Lower leg skin (tissue), 2 donors: ENCODE measurements around a stretch of chr2.

GRCh38 chr2:42562337-42563046, 5.9 kb upstream of the MTA3 start:
- PRO-cap, result no peak
- RAMPAGE, long total RNA, 2 experiments, result no peak in any of the 2 experiments

DNA sequence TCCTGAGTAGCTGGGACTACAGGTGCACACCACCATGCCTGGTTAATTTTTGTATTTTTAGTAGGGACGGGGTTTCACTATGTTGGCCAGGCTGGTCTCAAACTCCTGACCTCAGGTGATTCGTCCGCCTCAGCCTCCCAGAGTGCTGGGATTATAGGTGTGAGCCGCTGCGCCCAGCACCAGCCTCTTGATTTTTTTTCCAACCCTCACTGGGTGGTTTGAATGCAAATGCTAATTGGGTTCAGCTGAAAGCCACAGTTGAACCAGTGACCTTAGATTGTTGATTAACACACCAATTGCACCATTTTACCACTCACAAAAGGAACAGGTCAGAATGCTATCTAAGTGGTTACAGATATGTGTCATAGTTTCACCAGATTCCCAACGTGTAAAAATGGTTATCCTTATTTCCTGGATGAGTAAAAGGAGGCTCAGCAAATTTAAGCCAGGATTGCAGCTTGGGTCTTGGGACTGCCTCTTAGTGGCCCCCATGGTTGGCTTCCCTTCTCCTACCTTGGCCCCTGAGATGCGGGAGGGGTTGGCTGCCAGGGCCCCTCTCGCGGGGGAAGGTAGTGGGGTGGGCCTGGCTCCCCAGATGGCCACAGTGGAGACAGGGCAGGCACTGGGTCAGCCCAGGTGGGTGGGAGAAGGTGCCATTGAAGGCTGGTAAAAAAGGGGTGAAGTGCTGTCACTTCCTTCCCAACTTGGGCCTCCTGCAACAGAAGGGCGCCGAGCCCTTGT, 164.8 kb upstream of the HAAO start:
- PRO-cap, result no peak
- RAMPAGE, long total RNA, 2 experiments, result no peak in any of the 2 experiments

GRCh38 chr2:43018034-43018658, 208.3 kb downstream of the ZFP36L2 start:
- PRO-cap, result unidirectional peak, plus-strand start at chr2:43018485
- RAMPAGE, long total RNA, 2 experiments, result no peak in any of the 2 experiments

GRCh38 chr2:43100732-43101712, 125.4 kb downstream of the ZFP36L2 start:
- PRO-cap, result bidirectional peak, plus-strand start at chr2:43101094, minus-strand start at chr2:43100936
- RAMPAGE, long total RNA, 2 experiments, result no peak in any of the 2 experiments

DNA sequence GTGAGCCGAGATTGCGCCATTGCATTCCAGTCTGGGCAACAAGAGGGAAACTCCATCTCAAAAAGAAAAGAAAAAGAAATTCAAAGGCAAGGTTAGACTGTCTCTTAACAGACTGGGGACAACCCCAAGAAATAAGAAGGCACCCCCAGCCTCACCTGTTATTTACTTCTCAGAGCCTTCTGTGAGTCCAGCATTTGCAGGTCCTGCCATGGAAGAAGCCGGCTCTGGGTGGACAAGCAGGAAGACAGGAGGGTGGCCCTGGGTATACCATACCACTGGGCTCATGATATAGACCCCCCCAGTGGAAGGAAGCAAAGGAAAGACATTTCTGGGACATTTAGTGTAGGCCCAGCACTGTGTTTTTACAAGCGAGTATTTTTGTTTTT, 52.5 kb downstream of the ZFP36L2 start:
- PRO-cap, result no peak
- RAMPAGE, long total RNA, 2 experiments, result no peak in any of the 2 experiments

- PRO-cap, result no peak
- RAMPAGE, long total RNA, 2 experiments, result no peak in any of the 2 experiments
Measured at GRCh38 chr2:43193623-43194010, 32.8 kb downstream of the ZFP36L2 start.

- PRO-cap, result no peak
- RAMPAGE, long total RNA, 2 experiments, result no peak in any of the 2 experiments
Measured at GRCh38 chr2:43194046-43194773, 32.2 kb downstream of the ZFP36L2 start.

DNA sequence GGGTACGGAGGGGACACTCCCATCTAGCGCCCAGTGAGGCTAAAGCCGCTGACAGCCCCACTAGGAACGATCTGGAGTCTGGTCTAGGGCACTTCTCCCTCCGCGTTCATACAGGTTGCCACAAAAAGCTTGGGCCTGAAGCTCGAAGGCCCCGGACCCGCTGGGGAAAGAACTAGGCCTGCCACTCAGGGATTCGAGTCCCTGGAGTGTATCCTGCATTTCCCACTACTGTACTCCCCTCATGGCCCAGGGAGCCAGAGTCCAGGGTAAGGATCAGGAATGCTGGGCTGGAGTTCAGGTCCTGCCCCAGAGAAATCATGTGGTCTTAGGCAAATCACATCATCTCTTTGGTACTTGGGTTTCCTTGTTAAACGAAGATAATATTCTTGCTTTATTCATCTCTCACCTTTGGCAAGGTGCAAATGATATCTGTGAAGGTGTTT, 1.4 kb upstream of the ZFP36L2 start:
- PRO-cap, result bidirectional peak, plus-strand start at position 63 of the sequence, minus-strand start outside the sequence
- RAMPAGE, long total RNA, 2 experiments, result no peak in any of the 2 experiments

DNA sequence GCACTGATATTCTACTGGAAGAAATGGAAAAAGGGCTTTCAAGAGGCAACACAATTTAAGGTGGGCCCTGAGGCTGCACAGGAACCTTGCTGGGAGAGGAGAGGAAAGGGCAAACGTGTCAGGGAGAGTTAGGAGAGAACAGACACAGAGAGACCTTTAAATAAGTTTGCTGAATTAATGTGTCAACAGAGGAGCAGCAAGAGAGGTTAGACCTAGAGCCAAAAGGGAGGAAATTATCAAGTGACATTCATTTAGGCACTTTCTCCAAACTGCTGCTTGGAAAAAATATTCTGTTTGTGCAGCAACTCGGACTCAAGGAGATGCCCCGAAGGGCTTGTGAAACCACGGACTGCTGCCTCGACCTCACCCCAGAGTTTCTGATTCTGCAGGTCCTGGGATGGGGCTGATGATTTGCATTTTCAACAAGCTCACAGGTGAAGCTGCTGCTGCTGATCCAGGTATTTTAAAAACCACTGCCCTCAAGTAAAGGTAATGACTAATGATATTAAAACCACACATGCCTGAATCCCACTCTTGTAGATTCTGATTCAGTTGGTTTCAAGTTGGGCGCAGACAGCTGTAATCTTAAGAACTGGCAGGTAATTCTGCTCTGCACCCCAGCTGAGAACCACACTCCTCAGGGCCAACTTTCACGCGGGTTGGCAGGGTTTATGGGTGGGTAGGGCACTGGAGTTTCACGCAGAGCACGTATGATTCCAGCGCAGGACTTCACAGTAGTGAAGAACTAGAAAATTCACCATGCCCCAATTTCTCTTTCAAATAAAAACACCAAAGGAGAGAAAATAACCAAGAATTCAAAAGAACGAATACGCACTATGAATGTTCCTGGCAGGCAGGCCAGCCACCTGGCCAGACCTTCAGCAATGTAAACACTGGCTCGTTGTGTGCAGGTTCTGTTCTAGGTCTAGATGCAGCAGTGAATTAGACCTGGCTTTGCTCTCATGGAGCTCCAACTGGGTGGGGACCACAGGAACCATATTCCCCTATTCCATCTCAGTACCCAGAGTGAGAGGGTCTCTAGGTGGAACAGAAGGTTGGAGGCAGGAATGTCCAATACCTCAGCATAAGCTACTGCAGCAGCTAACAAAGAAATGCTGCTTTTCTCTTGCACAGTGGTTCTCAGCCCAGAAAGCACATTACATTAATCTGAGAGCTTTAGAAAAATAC, 74.5 kb upstream of the ZFP36L2 start:
- PRO-cap, result unidirectional peak, plus-strand start at position 318 of the sequence
- RAMPAGE, long total RNA, 2 experiments, result no peak in any of the 2 experiments

GRCh38 chr2:43331341-43331927, 105.0 kb upstream of the ZFP36L2 start:
- PRO-cap, result no peak
- RAMPAGE, long total RNA, 2 experiments, result no peak in any of the 2 experiments

DNA sequence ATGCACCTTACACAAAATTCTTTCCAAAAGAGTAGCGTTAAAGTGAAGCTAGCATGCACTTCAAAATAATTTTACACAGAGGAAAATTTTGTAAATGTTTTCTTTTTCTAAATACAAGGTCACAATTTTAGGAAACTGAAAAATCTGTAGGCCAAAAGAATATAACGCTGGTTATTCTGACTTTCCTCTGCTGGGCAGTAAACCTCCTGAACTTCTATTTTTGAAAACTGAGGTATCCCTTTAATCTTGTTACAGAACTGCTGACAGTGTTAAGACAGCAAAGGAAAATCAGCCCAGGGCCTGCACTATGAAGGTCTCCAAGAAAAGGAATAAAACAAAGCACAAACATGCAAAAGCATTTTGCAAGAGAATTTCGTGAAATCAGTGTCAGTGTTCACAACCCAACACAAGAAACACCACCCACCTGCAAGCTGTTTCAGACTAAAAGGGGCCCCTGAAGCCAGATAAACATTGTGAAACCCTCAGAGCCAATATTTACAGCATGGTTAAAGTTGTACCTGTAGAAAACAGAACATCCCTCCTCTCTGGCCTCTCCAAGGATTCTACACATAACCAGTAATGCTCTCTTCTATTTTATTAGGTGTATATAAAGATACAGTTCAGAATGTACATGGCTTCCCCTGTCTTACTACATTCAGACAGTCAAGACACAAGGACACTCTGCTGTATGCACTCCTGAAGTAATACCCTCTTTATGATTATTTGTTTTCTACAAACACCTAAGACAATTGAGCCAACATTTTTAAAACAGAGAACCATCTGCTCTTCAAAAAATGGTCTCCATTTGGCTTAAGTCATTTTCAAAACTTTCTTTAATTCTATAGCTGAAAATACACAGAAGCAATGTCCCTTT, 149.4 kb upstream of the ZFP36L2 start:
- PRO-cap, result no peak
- RAMPAGE, long total RNA, 2 experiments, result no peak in any of the 2 experiments

DNA sequence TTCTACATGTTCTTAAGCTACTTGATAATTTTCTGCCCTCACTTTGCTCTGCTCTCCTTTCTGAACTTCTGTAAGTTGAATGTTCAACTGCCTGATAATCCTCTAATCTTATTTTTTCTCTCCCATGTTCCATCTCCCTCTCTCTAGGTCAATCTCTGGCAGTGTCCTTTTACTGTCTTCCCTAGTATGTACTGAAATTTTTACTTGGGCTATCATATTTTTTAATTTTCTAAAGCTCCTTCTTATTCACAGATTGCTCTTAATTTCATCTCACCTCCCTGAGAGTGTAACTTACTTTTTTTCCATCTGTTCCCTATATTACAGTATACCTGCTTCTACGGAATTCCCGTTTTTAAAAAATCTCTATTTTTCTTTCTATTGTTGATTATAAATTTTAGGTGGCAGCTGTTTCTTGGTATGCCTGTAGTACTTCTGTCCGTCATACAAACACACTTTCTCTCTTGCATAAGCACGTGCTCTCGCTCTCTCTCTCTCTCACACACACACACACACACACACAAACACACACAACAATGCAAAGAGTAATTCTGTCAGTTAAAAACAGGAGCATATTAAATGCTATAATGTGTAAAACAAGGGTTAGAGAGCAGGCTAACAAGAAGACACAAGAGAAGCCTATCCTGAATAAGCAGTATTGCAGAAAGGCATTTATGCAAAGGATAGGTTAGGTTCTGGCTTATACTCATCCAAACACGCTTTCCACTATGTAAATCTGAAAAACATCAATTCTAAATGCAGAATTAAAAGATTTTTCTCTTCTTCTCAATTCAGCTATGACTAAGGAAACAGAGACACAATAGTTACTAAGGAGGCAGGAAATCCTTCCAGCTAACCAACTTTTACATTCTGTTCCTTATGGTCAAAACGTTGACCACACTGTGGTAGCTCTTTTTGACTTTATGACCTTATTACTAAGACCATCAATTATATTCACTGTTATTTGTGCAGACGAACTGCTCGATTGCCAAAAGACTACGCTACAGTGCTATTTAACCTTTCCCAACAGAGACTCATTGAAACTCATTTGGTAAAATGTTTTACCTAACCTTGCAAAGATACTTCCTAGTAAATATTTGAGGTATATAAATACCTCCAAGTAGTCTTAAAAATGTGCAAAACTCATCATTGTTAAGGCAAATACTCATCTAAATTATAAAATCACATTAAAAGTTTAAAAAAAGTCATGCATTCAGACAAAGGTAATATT, 140.4 kb downstream of the THADA start:
- PRO-cap, result no peak
- RAMPAGE, long total RNA, 2 experiments, result no peak in any of the 2 experiments

DNA sequence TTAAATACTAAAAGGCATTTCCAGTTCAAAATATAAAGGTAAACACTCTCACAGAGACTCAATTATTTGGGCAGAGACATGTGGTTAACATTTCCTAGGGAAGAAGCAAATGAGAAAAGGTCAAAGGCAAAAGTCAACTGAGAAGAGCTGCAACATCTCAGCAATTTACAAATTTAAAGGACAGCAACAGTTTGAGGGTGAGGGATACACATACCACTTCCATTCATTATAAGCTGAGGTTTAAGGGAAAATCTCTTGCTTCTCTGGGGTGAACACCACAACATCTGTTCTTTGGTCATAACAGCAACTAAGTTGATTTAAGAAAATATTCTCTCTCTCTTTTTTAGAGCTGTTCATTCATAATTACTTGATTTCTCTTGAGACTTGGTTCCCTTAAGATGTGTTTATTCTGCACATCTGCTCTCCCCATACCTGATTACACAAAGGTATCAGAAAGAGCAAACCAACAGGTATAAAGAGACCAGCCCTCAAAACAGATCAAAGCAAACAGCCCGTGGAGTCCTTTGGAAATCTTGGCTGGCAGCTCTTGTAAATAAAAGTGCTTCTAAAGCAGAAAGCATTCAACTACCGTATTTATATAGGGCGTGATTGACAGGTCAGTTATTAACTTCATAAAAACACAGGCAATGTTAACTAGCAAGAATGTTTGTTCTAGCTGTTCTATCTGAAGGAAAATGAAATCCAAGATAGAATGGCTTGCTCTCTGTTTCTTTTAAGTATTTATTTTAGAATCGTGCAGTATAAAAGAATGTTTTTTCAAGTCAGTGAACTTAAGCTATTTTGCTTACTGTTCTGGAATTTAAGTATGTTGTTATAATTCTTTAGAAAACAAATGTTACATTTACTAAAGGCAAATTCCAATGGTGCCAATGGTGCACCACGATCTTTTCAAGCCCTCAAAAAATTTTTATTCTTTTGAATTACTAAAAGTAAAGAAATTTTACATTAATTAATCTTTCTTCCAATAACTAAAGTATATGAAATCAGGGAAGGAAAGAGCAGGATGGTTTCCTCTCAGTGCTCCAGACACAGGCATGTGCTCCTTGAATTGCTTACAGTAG, 132.7 kb downstream of the THADA start:
- PRO-cap, result no peak
- RAMPAGE, long total RNA, 2 experiments, result no peak in any of the 2 experiments

DNA sequence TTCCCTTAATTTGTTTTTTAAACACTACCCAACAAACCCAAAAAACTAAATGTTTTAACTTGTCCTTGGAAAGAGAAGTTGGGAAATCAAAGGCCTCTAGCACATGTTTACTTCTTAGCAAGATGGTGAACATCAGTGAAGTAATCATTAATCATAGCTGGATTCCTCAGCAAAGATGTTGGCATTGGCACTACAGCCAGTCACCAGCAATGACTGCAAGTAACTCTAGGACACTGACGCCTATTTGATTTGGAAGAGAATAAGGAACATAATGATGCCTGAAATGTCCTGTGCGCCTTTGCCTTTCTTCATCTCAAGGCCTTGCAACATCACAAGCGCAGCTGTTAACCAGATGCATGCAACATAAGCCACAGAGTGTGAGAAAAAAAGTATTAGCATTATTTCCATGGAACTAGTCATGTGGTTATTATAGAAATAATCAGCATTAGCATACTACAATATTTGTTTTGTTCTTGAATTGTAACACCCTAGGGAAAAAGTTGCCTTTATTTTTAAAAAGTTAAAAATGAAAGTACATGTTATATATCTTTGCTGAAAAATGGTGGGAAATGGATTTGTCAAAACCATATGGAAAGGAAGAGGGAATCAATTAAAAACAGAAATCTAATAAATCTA, 55.7 kb downstream of the THADA start:
- PRO-cap, result unidirectional peak, minus-strand start at position 235 of the sequence
- RAMPAGE, long total RNA, 2 experiments, result no peak in any of the 2 experiments

GRCh38 chr2:43819407-43820000, 19.1 kb downstream of the ABCG5 start:
- PRO-cap, result no peak
- RAMPAGE, long total RNA, 2 experiments, result no peak in any of the 2 experiments

DNA sequence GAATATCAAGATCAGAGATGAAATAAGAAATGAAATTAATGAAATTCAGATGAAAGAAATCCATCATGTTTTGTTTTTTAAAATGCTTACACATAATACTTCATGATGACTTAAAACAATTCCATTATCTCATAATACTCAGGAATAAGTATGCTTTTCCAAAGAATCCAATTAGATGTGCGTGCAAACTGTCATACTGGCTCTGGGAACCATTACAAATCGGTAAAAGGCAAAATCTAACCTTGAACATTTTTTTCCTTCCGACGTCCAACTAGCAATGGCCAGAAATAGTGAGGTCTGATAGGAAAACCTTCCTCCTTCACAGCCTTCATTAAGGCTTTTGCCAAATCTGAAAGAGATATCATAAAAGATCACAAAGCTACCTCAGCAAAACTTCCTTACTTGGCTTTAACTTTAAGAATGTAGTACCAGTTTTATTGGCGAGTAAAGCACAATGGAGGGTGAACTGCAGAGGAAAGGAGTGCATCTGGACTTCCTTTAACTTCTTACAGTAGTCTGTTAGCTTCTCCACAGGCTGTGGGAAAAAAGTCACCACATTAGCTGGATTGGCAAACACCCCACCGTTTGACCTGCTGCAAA, 22.3 kb downstream of the LRPPRC start:
- PRO-cap, result no peak
- RAMPAGE, long total RNA, 2 experiments, result no peak in any of the 2 experiments

DNA sequence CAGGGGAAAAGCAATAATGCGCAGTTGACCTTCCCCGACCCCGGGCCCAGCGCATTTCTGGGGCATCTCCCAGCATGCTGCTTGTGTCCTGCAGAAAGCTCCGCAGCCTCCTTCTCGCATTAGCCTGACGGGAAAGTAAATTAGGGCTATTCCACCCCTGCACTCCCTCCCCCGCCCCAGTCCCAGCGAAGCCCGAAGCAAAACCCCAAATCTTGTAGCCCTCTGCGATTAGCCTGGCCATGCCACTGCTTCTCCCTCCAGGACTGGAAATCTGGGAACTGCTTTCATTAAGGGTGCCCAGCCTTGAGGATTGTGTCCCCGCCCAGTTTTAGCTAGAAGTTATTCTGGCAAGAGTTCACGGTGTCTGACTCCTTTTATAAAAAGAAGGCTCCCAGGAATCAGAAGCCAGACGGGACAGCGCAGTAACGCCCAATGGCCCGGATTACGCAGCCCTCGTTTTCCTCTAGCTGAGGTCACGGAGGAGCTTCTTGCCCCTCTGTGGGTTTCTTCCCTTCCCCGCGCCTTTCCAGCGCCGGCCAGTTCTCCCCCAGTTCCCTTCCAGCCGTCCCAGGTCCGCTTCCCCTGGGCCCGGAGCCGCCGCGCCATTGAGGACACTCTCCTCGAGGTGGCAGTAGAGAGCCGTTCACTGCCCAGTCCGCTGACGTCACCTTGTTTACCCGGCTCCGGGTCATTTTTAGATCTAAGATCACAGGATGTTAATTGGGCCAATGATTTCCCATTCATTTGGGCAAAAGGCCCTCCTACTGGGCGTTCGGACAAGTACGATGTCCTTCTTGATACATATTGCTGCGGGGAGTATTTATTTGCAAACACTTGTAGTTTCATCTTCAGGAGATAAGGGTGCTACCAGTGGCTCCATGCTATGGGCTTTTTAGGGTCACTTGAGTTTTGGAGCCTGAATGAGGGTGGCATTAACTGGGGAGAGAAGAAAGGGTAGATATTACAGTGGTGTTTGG, 81.6 kb upstream of the PPM1B start:
- PRO-cap, result bidirectional peak, plus-strand start at position 408 of the sequence, minus-strand start at position 265 of the sequence; bidirectional peak, plus-strand start at position 804 of the sequence, minus-strand start at position 607 of the sequence
- RAMPAGE, long total RNA, 2 experiments, result no peak in any of the 2 experiments

GRCh38 chr2:44201028-44202230, 32.8 kb downstream of the PPM1B start:
- PRO-cap, result no peak
- RAMPAGE, long total RNA, 2 experiments, result start-site peak on the plus strand in 1 of 2 experiments, at chr2:44201260-44201272 at its widest, 16 reads per replicate

- PRO-cap, result no peak
- RAMPAGE, long total RNA, 2 experiments, result start-site peak on the plus strand in 1 of 2 experiments, at chr2:44203662-44203761 at its widest, 7 reads per replicate
Measured at GRCh38 chr2:44203372-44204091, 34.9 kb downstream of the PPM1B start.

GRCh38 chr2:44399514-44399934, 37.8 kb downstream of the CAMKMT start:
- PRO-cap, result no peak
- RAMPAGE, long total RNA, 2 experiments, result no peak in any of the 2 experiments